ENCODE data around the gene PLOD1.

DNA sequence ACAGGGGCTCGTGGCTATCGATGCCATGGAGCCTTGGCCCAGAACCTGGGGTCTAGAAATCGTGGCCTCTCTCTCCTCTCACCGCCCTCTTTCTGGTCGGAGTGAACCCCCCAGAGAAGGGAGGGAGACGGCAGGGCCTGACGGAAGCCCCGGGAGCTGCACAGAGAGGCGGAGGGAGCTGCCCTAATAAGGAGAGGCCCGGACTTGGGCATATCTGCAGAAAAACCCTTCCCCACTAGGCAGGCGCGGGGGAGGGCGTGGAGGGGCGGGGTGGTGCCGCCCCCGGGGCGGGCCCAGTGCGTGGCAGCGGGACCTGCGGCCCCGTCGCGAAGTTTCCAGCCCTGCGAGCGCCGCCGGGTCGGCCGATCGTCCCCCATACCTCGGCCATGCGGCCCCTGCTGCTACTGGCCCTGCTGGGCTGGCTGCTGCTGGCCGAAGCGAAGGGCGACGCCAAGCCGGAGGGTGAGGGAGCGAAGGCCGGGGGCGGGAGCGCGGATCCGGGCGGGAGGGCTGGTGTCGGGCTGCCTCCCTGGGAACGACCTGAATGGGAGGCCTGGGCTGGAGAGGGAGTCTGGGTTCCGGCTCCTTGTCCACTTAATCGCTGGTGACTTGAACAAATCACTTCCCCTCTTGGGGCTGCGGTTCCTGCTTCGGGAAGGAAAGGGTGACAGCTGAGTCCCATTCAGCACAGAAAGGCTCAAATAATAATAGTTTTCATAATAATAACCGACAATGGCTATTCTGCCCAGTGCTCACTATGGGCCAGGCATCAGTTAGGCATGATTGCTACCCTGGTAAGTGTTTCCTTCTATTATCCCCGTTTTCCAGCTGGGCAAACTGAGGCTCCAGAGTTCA, at the start of gene PLOD1:
Gene PLOD1 (plus strand): TSS at position 324 of the 855 bp plus-strand sequence.
- RAMPAGE, long total RNA, result start-site peak on the plus strand centred at position 317 of the sequence, 45 bp wide, 217 and 176 reads in 2 replicates
- RRBS, result under 1% methylated on average over 22 of the region's 52 CpGs

DNA sequence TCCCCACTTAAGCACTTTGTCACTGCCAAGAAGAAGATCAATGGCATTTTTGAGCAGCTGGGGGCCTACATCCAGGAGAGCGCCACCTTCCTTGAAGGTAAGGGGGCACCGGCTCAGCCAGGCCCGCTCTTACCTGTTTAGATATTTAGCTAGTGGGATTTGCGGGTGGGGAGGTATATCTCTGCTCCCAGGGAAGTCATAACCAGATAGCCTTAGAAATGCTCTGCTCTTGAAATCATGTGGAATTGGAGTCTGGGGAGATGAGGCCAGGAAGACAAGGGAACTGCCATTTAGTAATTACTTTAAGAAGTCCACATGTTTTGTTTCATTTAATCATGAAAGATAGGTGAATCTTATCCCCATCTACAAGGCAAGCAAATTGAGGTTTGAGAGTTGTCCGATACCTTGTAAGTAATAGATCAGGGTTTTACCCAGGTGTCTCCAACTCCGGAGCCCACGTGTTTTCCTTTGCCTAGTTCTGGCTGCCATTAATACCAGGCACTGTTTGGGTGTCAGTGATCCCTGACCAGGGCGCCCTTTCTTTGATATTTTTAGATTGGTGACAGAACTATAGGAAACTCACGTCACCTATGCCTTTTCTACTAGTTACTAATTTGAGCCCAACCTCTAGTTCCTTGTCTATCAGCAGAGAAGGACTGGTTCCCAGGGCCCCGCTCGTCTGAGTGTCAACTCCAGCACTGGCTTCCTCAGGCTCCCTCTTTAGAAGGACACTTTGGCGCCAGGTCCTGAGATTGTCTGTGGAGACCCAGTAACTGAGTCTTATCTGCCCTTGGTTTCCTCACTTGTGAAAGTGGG, 9.2 kb downstream of the MFN2 start:
- RAMPAGE, long total RNA, result no peak
- RRBS, result no CpG with 5 or more reads among the region's 12 CpGs

GRCh38 chr1:12010423-12010787, 8.9 kb upstream of the MIIP start:
- RAMPAGE, long total RNA, result no peak
- RRBS, result no CpG with 5 or more reads among the region's 1 CpG

GRCh38 chr1:12079536-12079884, 16.4 kb downstream of the TNFRSF8 start:
- RAMPAGE, long total RNA, result no peak
- RRBS, result no CpG with 5 or more reads among the region's 10 CpGs

DNA sequence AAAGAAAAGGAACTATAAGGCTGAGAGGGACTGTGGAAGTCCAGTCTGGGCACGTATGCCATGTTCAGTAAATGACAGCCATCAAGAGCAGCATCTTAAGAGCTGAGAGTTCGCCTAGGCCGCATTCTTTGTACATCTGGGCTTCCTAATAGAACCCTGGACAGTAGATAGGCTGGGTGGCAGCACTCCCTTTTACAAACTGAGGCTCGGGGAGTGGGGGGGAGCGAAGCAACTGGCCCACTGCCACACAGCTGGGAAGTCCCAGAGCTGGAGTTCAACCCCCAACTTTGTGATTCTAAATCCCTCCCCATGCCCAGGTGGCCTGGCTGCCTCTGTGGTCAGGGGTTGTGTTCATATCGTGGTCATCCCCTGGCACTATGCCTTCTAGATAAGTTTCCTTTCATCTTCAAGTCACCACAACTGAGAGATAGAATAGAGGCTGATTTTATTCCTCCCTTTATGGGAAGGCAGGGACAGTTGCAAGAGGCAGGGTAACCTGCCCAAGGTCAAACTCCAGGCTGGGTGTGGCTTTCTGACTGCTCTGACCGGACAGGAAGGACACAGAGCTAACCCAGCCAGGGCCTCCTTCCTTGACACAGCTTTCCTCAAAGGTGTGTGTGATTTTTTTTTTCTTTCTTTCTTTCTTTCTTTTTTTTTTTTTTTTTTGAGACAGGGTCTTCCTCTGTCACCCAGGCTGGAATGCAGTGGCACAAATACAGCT, 18.6 kb upstream of the TNFRSF1B start:
- RAMPAGE, long total RNA, result no peak
- RRBS, result no CpG with 5 or more reads among the region's 7 CpGs

GRCh38 chr1:12157124-12158275, 9.3 kb upstream of the TNFRSF1B start:
- RAMPAGE, long total RNA, result no peak
- RRBS, result no CpG with 5 or more reads among the region's 12 CpGs

GRCh38 chr1:12173380-12174190, 6.8 kb downstream of the TNFRSF1B start:
- RAMPAGE, long total RNA, result no peak
- RRBS, result no CpG with 5 or more reads among the region's 14 CpGs

- RAMPAGE, long total RNA, result no peak
- RRBS, result no CpG with 5 or more reads among the region's 22 CpGs
Observed at GRCh38 chr1:12185352-12186534, 19.0 kb downstream of the TNFRSF1B start.

DNA sequence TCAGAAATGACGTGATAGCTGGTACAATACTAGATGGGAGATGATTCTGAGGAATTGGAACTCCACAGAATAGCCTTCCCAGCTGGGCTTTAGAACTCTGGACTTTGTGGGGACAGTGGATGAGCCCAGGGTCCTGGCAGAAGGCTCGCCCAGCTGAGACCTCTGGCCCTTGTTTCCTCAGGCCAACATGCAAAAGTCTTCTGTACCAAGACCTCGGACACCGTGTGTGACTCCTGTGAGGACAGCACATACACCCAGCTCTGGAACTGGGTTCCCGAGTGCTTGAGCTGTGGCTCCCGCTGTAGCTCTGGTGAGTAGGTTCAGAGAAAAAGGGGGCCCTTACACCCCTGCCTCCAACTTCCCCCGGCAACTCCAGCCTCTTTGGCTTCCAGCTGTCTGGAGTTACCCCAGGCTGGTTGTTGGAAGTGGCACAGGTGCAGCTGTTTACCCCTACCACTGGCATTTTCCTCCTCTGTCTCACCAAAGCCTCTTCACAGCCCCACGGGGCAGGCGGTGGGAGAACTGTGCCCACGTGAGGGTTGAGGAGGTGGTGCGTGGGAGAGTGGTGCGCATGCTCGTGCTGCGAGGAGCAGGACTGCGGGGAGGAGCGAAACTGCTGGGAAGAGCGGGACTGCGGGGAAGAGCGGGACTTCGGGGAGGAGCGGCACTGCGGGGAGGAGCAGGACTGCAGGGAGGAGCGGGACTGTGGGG, 24.1 kb downstream of the TNFRSF1B start:
- RAMPAGE, long total RNA, result no peak
- RRBS, result no CpG with 5 or more reads among the region's 23 CpGs

GRCh38 chr1:12206537-12207689, 22.9 kb upstream of the VPS13D start:
- RAMPAGE, long total RNA, result no peak
- RRBS, result no CpG with 5 or more reads among the region's 25 CpGs

DNA sequence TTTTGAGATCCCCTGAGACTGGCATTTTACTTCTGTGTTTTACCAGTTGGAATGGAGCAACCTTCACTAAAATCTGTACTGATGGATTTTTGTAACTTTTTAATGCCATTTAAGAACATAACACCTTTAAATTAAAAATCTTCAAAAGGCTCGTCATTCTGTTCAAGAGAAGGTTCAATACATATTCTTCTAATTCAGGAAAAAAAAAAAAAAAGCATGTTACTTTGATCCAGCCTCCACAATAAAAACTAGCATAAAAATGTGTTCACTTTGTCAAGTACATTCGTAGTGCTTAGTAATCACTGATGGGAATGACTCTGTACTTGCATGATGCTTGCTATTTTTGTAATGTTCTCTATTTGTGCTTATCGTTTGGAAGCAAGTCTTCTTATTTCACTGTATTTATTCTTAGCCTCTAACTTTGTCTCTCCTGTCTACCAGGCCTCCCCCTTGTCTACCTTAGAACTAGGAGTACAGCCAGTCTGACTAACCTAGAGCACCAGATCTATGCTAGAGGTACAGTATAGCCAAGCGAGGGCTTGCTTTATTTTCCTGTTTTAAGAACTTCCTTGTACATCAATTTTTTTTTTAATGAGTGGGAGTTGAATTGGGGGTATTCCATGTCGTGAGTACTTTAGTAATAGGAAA, 108.1 kb downstream of the VPS13D start:
- RAMPAGE, long total RNA, result no peak
- RRBS, result no CpG with 5 or more reads among the region's 5 CpGs

DNA sequence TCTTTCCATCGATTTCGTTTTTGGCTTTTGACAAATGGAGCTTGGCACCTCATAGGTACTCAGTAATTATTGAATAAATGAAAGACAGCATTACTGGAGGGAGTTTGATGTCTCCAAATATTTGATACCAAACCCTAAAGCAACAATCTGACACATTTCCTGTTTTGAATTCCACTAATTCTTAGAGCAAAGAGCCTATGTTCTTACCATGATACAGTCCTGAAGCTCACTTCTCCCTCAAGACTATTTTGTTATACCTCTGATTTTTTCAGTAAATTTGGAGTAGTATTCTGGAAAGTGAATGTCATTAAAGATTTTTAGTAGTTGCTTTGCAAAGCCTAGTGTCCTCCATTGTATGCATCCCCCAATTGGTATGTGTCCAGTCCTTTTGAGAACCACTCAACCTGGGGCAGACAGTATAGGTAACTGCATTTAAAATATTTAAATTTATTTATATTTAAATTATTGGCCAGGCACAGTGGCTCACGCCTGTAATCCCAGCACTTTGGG, 162.8 kb downstream of the DHRS3 start:
- RAMPAGE, long total RNA, result no peak
- RRBS, result no CpG with 5 or more reads among the region's 3 CpGs

DNA sequence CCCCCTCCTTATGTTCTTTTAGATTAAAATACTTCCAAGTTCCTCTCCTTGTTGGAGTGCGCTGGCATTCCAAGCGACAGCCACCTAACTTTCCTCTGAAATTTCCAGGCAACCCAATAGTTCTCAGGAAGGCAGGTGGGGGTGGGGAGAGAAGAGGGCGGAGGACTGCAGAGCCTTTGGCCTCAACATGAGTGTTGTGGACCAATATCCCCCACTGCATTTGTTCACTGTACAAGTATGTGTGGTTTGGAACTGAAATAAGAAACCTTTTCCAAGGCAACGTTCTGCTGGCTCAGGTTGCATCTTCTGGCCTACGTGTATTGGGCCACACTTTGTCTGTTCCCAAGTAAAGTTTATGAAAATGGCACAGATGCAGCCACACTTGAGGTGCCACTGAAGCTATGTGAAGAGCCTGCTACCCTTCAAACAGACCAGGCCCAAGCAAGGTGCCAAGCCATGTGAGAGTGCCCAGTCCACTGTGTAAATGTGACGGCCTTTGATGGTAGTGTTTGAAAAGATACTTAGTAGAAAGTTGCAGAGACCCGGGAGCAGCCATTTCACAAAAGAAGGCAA, 153.3 kb downstream of the DHRS3 start:
- RAMPAGE, long total RNA, result no peak
- RRBS, result no CpG with 5 or more reads among the region's 7 CpGs

DNA sequence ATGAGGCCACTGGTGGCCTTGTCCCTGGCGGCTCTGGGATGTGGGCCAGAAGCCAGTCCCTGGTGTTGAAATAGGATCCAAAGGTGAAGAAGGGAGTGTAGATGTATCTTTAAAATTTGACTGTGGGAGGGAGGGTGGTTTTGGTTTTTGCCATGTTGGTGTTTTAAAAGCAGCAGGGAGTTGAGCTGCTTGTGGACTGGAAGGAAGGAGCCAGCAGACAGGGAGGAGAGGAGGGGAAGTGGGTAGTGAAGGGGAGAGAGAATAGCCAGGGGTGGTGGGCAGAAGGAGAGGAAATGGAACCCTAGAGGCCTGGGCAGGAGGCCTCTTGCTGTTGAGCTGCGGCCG, 92.5 kb downstream of the DHRS3 start:
- RAMPAGE, long total RNA, result no peak
- RRBS, result no CpG with 5 or more reads among the region's 3 CpGs

DNA sequence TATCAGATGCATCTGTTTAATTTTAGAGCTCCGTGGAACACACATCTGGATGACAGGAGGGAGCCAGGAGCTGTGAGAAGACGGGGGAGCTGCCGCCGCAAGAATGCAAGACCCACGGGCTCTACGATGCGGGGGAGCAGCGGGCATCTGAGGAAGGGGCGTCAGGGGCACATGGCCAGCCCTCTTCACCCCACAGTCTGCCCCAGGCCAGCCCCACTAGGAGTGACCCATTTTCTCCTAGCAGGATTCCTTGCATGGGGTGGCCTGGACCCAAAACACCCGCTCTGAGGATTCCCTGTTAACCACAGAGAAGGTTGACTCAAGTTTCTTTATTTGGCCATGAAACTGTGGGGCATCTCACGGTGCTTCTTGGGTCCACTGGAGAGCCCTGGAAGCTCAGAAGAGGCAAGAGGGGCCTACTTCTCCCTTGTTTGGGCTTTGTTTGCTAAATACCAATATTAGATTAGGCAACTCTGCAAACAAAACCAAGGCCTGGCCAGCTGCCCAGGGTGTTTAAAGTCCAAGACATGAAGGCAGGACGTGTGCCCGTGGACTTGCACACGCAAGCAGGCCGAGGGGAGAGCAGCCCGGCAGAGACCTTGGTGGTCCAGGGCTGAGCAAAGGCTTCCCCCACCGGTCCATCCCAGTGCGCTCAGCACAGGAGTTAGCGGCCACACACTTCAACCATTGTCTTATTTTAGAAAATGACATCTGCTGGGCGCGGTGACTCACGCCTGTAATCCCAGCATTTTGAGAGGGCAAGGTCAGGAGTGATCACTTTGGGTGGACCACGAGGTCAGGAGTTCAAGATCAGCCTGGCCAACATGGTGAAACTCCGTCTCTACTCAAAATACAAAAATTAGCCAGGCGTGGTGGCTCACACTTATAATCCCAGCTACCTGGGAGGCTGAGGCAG, 89.7 kb downstream of the DHRS3 start:
- RAMPAGE, long total RNA, result no peak
- RRBS, result no CpG with 5 or more reads among the region's 25 CpGs

DNA sequence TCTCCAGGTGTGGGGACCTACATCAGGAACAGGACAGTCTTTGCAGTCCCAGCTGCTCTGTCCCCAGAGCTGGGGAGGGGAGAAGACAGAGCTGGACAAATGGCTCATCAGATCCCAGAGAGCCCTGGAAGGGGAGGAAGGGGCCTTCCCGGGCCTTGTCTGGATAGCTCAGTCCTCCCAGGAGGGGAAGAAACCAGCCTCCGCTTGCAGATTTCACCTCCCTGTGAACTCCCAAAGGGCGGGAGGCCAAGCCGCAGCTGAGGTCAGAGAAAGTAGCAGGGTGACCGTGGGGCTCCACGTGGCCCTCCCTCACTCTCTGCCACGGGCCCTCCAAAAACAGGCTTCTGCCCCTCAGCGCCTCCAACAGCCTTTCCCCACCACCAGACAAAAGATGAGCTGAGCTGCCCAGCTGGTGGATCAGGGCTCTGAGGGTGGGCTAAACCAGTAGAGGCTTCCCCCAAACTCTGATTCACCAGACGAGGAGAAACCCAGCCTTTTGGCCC, 76.5 kb downstream of the DHRS3 start:
- RAMPAGE, long total RNA, result no peak
- RRBS, result no CpG with 5 or more reads among the region's 9 CpGs

- RAMPAGE, long total RNA, result no peak
- RRBS, result 72% methylated on average over 2 of the region's 9 CpGs
Observed at GRCh38 chr1:12556431-12557021, 61.5 kb downstream of the DHRS3 start.

DNA sequence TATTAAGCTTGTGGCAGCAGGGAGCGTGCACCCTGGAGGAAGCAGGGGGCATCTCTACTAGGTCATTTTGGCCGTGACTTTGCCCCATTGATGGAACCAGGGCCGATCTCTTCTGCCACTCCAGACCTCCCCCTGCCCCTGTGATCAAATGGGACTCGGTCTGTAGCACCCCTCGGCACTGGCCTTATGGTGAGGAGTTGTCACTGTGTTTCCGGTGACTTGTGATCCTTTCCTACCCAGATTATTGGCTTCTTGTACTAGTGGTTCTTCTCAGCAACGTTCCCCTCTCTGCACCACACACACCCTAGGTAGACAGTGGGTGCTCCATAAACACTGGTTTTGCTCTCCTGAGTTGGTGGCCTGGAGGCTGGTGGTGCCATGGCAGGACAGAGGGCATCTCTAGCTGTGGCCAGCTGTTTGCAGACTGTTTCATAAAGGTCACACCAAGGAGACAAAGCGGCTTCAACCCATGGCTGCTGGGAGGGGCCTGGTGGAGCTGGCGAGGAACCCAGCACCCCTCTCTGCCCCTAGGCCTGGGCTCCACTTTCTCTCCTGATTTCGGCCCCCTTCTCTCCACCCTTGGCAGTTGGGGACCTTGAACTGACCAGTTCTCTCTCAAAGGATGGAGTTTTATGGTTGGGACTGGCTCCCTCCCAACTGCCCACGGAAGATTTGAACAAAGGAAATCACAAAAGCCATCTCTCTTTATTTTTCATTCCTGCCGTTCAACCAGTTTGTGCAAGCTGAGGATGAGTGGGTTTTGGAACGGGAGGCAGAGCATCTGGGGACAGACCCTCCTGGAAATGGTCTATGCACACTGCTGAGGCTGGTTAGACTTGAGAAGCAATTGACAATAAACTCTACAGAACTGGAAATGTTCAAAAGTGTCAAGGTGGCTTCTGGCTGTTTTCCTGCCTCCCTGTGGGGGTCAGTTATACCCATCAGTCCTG, 50.5 kb downstream of the DHRS3 start:
- RAMPAGE, long total RNA, result no peak
- RRBS, result no CpG with 5 or more reads among the region's 13 CpGs

DNA sequence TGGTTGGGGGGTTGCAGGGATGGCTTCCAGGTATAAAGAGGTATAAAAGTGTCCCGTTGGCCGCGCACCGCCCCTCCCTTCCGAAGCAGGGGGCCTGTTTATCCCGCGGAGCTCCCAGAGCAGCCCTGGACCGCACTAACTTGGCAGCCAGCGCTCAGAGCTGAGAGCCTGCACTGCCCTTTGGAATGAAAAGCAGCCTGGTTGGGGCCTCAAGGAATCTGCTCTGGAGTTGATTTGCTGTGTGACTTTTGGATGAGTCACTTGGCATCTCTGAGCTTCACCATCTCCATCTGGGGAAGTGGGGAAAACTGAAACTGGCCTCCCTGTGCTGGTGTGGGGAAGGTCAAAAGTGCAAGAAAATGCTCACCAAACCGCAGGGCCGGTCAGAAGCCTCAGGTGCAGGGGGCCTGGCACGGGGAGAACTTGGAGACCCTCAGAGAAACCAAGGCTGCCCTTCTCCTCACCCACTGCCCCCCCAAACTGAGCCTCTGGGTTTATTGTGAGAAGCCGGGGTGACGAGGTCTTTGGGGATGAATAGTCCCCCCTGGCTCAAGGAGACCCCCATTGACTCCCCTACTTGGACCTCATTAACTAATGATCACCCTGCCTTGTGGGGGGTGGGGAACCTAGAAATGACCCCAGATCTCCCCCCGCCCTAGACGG, 21.4 kb downstream of the DHRS3 start:
- RAMPAGE, long total RNA, result no peak
- RRBS, result no CpG with 5 or more reads among the region's 16 CpGs

GRCh38 chr1:12611261-12611981, 6.6 kb downstream of the DHRS3 start:
- RAMPAGE, long total RNA, result no peak
- RRBS, result no CpG with 5 or more reads among the region's 9 CpGs

All from kidney epithelial cell (primary cell).